Ureter (tissue), 1 donor: ENCODE data around the gene USP8.

DNA sequence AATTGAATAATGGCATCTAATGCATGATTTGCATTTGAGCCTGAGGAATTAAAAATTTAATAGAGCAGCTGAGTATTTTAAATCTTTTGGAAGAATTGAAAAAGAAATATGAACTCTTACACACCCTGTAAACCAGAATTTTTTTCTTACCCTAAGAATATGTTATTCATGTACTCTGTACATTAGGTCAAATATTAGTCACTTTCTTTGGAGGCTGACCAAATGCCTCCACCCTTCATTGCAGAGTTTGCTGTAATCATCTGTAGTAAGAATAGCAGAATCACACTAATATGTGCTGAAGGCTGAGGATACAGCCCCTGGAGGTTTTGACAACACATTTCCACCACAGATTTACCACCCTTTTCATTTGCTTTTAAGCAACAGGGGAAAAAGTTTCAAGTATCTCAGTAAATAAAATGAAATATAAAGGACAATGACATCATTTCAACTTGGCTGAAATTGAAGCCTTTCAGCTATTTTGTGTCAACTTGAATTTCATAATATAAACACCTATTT lies 79.6 kb downstream of the FBN1 start:
- PRO-cap: no peak

DNA sequence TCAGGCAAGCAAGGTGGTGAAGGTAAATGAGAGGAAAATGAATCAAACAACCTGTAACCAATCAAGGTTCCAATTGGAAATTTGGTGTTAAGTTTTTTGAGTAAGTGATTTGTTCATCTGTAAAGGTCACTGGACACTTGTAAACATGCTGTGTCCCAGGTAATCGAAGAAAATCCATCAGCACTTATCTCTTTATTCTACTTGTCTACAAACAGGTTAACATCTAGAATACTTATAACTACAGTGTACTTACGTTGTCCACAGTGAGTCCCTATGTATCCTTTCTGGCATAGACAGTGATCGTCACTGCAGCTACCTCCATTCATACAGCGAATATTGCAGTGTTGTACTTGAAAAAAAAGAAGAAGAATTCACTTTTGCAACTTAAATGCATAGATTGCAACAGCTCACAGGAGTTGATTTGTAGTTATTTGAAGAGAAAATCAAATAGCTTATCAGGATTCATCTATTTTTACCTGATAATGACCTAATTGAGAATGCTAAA lies 45.6 kb downstream of the FBN1 start:
- PRO-cap: no peak

DNA sequence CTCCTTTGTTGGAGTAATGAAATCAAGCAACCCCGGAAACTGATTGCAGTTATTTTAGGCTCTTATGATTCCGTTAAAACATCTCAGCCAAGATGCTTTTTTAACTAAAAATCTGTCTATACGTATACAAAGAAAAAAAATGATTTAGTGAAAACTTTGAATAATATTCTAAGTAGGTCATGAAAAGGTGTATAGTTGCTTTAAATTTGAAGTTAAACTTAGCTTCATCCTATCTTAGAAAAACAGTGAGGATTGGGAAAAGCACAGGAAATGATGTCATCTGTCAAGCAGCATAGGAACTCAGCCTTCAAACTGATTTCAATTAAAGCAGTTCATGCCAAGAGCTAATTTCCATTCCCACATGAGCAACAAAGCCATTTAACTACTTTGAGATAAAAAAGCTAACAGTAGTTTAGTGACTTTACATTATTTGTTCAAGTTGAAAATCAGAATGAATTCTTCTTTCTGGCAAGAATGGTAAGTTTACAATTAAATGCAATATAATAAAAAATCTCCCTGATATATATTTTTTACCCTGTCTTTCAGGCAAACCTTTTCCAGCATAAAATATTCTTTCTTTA lies 42.8 kb downstream of the FBN1 start:
- PRO-cap: no peak

DNA sequence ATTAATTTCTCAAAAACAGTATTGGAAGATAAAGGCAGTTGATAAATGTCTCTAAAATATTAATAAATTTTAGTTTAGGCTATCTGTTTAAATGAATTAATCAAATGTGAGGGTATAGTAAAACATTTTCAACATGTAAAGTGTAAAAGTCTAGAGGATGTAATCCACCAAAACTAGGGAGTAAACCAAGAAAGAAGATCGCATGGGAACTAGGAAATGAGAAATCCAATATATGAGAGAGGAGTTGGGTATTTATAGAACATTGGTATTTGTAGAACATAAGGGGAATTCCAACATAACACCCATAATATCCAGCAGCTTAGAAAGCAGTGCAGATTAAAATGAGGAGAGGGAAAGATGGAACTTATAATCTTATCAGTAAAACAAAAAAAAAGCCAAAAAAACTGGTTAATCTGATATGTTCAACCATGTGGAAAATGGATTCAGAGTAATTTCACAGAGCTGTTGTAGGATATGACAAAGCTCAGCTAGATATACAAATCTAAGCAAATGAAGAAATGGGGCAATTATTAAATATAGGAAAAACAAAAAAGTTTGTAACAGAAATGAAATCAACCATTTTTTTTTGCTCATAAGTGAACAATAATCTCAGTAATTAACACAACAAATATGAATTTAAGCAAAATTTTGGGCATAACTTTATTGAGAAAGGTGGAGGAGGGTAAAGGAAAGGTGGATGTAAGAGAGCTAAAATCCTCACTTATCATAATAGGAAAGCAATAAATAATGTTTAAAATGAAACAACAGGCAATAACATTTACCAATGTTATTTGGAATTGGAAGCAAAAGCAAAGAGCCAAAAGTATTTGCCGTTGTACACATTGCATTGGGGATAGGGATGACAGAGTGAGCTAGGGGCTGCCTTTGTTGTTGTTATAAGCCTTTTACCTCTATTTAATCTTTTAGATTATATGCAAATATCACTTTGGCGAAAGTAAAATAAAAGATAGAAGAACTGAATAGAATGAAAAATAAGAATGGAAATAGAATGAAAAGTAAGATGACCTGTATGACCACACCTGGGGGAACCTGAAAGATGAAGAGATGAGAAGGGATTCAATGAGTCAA lies 74.8 kb downstream of the GALK2 start:
- PRO-cap: no peak

DNA sequence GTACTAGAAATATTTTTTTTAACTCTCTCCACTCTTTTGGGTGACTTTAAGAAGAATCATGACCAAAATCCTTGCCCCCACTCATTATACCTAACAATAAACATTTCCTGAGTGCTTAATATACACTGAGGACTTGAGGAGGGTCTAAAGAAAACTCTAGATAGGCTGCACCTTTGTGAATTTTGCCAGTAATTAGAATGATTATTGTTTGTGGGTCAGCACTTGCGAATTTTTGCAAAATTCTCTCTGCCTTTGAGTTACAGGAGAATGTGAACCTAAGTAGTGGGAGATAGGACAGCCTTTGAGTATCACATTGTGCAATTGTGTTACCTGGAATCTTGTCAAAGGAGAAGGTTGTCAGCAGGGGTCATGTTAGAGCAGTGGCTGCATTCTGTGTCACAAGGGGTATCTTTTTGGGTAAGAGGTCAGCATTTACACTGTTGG lies 27.5 kb downstream of the HDC start:
- PRO-cap: no peak

DNA sequence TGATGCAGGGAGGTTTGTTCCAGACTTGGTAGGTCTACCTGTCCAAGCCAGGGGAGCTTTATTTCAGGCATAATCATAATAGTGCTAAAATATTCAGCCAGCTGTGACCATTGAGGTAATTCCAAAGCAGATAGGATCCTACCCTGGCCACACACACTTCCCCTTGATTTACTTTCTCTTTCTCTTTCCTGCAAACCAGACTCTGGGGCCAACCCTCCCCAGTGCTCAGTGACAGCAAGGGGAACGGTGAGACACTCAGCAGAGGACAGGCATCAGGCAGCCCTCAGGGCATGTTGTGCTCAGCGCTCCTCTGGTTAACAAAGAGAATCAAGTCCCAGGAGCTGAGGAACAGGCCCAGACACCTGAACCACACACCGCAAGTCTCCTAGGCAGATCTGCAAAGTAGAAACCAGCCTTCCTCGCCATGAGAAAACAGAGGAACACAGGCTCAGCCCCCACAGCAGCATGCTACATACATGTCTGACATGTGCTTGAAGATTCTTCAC lies 17.7 kb downstream of the HDC start:
- PRO-cap: no peak

- PRO-cap: no peak
Measured at GRCh38 chr15:50249048-50249283, 16.6 kb downstream of the HDC start.

DNA sequence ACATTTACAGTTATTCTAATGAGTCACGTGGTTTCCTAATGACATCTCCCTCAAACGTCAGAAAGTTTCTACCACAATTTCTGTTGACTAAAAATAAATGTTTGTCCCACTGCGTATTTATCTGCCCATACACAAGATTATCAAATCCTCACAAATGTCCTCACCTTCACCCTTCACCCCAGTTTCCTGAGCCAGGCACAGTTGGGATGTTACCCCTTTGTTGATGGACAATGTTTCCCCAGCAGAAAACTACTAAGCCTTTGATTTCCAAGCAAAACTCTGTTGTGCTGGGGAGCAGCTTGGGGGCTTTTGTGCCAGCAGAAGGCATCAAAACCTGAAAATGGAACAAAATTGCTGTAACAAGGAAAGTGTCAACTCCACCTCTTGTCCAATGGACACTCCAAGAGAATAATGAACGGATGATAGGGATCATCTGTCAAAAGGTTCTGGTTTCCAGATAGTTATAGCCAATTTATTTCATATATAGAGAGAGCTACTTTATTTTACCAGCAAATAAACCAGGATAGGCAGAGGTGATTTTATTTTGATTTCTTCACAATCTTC lies 16.2 kb downstream of the HDC start:
- PRO-cap: no peak

GRCh38 chr15:50355998-50356342 lies 972 bp upstream of the GABPB1 start:
- PRO-cap: no peak

DNA sequence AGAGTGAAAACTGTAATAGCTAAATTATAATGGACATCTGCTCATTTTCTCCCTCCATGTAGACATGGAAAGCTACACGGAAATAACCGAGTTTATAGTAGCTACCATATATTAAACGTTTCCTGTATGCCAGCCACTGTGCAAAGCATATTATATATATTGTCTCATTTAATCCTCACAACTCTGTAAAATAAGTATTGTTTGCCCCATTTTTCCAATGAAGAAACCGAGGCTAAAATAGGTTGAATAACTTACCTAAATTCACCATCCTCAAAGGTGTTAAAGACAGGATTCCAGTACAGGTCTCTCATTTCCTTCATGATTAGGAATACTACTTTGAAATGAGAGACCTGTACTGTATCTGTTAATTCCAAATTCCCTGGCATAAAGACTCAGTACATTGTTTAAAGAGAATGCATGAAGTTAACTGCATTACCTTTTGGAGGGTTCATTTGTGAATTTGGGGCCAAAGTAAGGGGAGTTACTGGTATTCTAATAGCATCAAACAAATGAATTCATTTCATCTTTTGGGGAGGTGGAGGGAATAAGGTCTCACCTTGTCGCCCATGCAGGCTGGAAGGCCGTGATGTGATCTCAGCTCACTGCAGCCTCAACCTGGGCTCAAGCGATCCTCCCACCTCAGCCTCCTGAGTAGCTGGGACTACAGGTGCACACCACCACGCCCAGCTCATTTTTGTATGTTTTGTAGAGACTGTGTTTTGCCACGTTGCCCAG lies 5.2 kb upstream of the GABPB1 start:
- PRO-cap: no peak

- PRO-cap: bidirectional peak, plus-strand start at chr15:50424395, minus-strand start at chr15:50424138
Measured at GRCh38 chr15:50423865-50424641, at the start of gene USP8. Gene USP8, plus strand, starts transcription at chr15:50424405.

DNA sequence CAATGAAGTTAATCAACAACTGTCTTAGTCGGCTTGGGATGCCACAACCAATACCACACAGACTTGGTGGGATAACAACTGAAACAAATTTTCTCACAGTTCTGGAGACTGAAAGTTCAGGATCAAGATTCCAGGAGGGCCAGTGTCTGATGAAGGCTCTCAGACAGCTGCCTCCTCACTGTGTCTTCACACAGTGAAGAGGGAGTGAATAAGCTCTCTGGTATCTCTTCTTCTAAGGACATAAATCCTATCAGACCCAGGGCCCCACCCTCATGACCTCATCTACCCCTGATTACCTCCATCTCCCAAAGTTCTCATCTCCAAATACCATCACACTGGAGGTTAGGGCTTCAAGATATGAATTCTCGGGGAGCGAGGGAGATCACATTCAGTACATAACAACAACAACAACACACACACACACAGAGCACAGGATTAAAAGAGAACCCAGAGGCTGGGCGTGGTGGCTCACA lies 9.6 kb downstream of the TRPM7 start:
- PRO-cap: no peak

GRCh38 chr15:50764951-50765073 lies 694 bp downstream of the SPPL2A start:
- PRO-cap: no peak

DNA sequence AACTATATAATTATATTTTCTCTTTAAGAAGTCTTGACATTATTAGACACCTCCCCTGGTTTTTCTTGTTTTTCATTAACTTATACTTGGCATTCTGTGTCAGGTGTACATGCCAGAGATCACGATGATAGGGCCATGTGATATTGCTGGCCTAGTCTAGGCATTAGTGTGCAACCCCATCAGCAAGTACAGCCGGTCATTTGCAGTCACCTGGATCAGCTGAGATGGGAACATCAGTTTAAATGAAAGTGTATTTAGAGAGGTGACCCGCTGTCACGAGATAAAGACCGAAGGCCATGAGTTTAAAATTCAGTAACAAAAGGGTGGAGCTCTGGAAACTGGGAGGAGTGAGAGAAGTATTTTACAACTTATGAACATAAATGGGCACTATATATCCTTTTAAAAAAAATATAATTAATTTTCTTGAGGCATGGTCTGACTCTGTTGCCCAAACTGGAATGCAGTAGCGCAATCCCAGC lies 12.7 kb upstream of the SPPL2A start:
- PRO-cap: no peak

- PRO-cap: no peak
Measured at GRCh38 chr15:51089542-51090141, 5.1 kb downstream of the TNFAIP8L3 start.

- PRO-cap: no peak
Measured at GRCh38 chr15:51366842-51367755, 25.6 kb downstream of the GLDN start.

DNA sequence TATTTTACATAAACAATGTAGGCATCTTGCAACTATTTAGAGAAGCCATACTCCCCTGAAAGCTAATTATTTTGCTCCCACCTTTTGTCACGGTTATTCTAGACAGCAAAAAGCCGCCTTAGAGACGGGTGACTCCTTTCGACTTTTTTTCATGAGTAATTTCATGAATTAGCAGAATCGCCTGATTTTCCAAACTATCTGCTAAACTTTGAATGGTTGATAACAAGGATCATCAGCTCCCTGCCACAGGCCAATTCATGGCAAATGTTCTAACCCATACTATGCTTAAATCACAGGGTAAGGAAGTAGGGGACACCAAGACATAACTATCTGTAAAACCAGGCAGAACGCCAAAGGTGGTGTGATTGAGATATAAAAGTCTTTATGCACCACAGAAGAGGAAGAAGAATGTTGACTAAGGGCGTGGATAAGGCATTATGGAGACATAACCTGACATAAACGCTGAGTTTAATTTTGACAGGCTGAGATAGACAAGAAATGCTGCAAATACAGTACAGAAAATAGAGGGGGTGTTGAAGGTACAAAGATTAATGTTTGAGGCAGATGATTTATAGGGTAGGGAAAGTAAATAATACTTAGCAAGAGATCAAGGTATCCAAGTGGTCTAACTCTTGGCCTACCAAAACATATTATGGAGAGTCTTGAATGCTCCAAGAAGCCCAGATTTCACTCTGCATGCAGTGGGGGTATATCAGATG lies 934 bp upstream of the DMXL2 start:
- PRO-cap: no peak

DNA sequence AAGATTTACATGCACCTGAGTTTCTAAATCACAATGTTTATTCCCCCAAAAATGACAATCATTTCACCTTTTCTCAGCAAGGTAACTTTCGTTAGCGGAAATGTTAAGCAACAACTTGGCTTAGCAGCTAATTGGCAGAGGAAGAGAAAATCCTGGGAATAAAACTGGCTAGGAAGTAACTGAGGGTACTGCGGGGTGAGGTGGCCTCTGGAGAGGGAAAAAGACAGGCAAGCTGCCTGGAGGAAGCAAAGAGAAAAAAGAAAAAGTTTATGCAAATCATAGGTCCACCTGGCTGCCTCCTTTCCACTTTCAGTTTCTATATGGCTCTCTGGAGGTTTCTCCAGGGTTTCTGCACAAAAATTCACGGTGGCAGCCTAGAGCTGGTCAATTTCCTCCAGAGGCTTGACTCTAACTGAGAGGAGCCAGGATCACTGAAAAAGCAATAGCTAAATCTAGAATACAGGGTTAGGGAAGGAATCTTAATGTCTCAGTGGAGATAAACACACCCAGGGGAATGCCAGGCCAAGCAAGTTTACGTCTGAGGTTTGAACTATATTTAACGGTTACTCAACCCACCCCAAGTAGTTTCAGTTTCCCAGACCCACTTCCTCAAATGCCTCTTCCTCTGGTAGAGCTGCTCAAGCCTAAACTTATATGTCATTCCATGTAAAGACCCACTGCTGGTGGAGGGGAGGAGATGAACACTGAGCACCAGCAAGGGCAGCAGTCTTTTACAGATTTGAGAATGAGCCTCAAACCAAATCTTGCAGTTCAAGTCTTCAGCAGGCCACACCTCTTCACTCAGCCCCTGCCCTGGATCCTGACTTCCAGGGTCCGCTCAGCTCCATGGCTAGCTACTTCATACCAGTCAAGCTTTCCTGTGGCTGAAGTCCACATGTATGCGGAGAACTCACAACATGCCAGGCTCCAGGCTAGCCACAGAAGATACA lies 5.8 kb downstream of the LYSMD2 start:
- PRO-cap: no peak

DNA sequence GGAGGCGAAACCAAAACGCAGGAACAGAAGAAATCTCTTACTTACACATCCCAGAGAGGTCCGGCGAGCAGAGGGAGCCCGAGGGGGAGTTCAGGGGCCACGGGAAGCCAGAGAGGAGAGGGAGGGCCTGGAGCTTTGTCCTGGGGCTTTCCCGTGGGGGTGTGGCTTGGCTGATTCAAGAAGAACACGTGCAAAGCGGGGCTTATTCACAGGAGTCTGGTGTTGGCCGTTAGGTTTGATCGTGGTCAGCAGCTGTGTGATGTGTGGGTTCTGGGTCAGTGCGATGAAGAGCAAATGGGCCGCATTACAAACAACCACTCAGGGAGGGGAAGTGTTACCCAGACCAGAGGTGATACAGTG lies 12.2 kb downstream of the BCL2L10 start:
- PRO-cap: no peak

- PRO-cap: bidirectional peak, plus-strand start at chr15:52179477, minus-strand start at chr15:52179444; bidirectional peak, plus-strand start at chr15:52180008, minus-strand start at chr15:52179923
Measured at GRCh38 chr15:52179150-52180203, 11.7 kb downstream of the GNB5 start.